ENCODE results near the gene MRPL19.

- CAGE, long polyA plus RNA, result no peak
- RRBS, result no CpG with 5 or more reads among the region's 4 CpGs
Observed at GRCh38 chr2:74039645-74040283, 55.1 kb downstream of the TET3 start.

GRCh38 chr2:74047131-74047523, 62.4 kb downstream of the TET3 start:
- CAGE, long polyA plus RNA, result no peak
- RRBS, result no CpG with 5 or more reads among the region's 12 CpGs

DNA sequence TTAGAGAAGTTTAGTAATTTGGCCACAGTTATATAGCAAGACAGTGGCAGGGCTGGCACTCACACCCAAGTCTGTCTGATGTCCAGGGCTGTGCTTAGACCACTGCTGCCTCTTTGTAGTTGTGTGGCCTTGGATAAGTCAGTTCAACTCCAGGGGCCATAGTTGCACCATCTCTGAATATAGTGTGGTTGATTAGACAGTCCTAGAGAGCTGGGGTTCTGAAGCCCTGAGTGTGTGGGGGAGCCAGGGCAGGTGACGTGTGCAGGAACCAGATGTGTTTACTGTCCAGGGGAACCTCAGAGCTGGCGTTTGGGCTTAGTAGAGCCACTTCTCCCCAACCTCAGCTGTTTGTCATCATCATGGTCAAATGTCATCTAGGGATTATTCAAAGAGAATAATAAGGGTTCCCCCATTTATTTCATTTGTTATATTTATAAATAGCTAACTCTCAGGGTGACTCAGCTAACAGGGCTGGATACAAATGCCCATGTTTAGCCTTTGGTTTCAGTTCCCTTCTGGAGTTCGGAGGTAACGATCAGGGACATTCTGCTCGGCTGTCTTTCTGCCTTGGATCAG, 67.9 kb downstream of the BOLA3 start:
- CAGE, long polyA plus RNA, result no peak
- RRBS, result no CpG with 5 or more reads among the region's 5 CpGs

DNA sequence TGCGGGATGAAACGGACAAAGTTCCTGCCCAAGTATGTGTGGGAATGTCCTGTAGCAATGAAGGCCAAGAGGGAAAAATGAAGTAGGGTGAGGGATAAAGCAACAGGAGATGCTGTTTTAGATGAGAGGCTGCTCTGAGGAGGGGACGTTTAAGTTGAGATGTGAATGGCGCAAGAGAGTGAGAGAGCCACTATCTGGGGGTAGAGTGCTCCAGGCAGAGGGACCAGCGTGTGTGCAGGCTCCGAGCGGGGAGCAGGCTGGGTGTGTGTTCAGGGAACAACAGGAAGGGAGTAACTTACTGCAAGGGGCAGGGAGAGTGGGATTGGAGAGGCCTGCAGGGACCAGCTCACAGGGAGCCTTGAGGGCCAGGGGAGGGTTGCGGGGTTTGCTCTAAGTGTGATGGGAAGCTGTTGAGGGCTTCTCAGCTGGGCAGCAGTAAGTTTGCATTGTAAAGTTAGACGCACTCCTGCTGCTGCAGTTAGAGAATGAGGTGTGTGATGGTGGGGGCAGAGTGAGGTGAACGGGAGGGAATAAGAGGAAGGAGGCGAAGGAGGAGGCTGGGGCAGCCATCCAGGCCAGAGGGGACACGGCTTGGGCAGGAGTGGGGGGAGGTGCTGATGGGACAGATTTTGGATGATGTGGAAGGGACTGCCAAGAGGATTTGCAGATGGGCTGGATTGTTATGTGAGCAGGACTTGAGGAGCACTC, 53.5 kb downstream of the BOLA3 start:
- CAGE, long polyA plus RNA, result no peak
- RRBS, result no CpG with 5 or more reads among the region's 12 CpGs

- CAGE, long polyA plus RNA, result no peak
- RRBS, result no CpG with 5 or more reads among the region's 6 CpGs
Observed at GRCh38 chr2:74105872-74106282, 41.8 kb downstream of the BOLA3 start.

- CAGE, long polyA plus RNA, result no peak
- RRBS, result no CpG with 5 or more reads among the region's 2 CpGs
Observed at GRCh38 chr2:74164958-74165554, 13.6 kb downstream of the MOB1A start.

GRCh38 chr2:74373033-74373720, 6.9 kb downstream of the DCTN1 start:
- CAGE, long polyA plus RNA, result no peak
- RRBS, result no CpG with 5 or more reads among the region's 5 CpGs

- CAGE, long polyA plus RNA, result no peak
- RRBS, result 7% methylated on average over 20 of the region's 80 CpGs
Observed at GRCh38 chr2:74497621-74498779, 1.4 kb downstream of the LBX2 start.

GRCh38 chr2:74504578-74505209, 2.8 kb downstream of the PCGF1 start:
- CAGE, long polyA plus RNA, result no peak
- RRBS, result no CpG with 5 or more reads among the region's 3 CpGs

DNA sequence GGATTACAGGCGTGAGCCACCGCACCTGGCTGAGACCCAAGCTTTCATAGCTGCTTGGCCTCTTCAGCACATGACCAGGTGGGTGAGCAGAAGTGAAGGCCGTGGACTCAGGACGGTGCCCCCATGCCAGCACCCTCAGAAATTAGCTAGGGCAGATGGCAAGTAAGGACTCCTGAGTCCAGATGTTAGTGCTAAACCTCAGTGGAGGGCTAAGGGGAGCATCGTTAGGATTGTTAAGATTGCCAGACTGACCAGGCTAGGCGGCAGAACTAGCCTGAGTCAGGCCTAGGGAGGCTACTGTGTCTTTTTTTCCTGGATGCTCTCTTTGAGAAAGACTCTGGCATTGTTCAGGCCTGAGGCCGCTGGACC, 10.4 kb downstream of the HTRA2 start:
- CAGE, long polyA plus RNA, result no peak
- RRBS, result no CpG with 5 or more reads among the region's 7 CpGs

DNA sequence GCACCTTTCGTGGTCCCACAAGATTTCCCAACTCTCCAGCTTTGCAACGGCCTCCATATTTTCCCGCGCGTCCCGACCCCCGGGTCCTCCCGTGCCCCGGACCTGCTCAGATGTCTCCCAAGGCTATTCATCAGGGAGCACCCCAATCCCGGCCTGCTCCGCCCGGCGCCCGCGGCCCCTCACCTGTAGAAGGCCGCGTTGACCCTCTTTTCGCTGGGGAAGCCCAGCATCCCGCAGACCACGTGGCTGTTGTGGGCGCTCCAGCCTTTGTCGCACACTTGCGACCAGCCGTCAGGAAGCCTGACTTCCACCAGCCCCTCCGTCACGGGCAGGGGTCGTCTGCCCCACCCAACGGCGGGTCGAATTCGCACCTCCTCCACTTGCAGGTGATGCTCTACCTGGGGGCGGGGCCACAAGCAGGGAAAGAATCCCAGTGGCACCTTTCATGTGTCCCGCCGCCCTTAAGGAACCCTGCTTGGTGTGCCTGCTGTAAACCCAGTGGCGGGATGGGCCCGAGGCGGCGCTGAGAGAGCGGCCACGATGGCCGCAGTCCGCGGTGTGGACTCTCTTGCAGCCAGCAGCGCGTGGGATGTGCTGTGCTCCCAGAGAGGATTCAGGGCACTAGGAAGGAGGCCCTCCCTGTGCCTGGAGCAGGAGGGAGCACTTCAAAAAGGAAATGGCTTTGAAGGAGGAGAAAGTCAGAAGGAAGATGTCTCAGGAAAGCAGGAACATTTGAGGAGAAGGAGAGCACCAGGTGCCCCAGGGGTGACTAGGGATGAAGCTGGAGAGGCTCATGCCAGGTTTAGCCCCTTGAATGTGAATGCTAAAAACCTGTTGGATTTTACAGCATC, 4.3 kb downstream of the LOXL3 start:
- CAGE, long polyA plus RNA, result no peak
- RRBS, result no CpG with 5 or more reads among the region's 45 CpGs

GRCh38 chr2:74576598-74577275, 22.2 kb downstream of the DOK1 start:
- CAGE, long polyA plus RNA, result no peak
- RRBS, result no CpG with 5 or more reads among the region's 2 CpGs

DNA sequence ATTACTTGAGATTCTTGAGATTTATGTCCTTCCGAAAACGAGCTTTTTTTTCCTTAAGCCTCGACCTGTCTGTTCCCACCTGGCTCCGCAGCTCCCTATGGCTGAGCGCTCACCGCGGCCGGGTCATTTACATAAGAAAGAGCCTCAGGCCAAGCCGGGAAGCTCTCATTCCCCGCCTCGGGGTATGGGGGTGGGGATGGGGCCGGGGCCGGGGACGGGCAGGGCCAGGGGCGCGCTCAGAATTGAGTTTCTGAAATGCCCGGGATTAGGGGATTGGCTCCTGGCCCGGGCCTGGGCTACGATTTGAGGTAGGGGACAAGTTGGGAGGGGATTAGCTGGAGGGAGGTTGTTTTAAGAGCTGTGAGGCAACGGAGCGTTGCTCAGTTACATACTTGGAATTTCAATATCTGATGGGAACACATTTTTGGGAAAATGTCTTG, 1.5 kb downstream of the HK2 start:
- CAGE, long polyA plus RNA, result no peak
- RRBS, result 3% methylated on average over 9 of the region's 21 CpGs

- CAGE, long polyA plus RNA, result no peak
- RRBS, result no CpG with 5 or more reads among the region's 11 CpGs
Observed at GRCh38 chr2:74836485-74837370, 2.8 kb downstream of the HK2 start.

- CAGE, long polyA plus RNA, result start-site peak on the plus strand at chr2:74917967-74918112, 20 and 20 reads in 2 replicates
- RRBS, result no CpG with 5 or more reads among the region's 9 CpGs
Observed at GRCh38 chr2:74917662-74918215, 40.7 kb upstream of the POLE4 start.

- CAGE, long polyA plus RNA, result no peak
- RRBS, result no CpG with 5 or more reads among the region's 25 CpGs
Observed at GRCh38 chr2:75608791-75609372, 37.7 kb upstream of the MRPL19 start.

- CAGE, long polyA plus RNA, result start-site peak on the plus strand at chr2:75647031-75647126, 22 and 23 reads in 2 replicates
- RRBS, result 2% methylated on average over 29 of the region's 66 CpGs
Observed at GRCh38 chr2:75646385-75647702, at the start of gene MRPL19. TSS of gene MRPL19 (plus strand) at chr2:75646783.

DNA sequence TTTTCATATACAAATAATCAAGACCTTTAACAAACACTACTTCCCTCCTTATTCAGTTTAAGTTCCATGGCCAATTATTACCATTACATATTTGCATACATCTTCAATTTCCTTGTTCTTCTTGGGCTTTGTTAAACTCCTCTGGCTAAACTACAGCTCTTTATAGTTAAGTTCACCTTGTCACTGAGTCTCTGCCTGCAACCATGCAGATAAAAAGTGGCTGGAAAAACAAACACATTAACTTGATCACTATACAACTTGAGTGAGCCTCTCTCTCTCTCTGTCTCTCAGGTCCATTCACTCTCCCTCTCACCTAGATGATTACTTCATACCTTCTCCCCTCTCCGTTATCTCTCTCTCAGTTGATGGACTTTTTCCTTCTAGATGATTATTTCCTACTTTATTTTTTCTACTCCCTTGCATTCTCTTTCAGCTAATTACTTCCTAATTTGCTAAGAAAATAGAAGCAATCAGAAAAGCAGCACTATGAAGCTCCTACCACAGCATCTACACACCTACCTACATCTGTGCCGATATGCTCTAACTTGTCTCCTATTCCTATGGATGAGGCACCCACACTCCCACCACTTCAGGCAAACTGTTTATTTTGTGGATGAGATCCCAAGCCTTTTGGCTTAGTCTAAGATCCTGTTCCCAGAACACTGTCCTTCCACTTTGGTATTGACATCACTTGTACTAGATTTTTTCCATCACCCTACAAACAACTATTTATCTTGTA, 30.2 kb downstream of the GCFC2 start:
- CAGE, long polyA plus RNA, result no peak
- RRBS, result no CpG with 5 or more reads among the region's 2 CpGs

GRCh38 chr2:77592542-77593586, 70.7 kb upstream of the LRRTM4 start:
- CAGE, long polyA plus RNA, result no peak
- RRBS, result no CpG with 5 or more reads among the region's 29 CpGs

GRCh38 chr2:78665225-78665591, 360.3 kb upstream of the REG3G start:
- CAGE, long polyA plus RNA, result no peak
- RRBS, result no CpG with 5 or more reads among the region's 4 CpGs